ENCODE measurements around the genes POM121 and TBL2.

- RRBS, result no CpG with 5 or more reads among the region's 5 CpGs
Measured at GRCh38 chr7:70140640-70141459, 542.6 kb downstream of the AUTS2 start.

DNA sequence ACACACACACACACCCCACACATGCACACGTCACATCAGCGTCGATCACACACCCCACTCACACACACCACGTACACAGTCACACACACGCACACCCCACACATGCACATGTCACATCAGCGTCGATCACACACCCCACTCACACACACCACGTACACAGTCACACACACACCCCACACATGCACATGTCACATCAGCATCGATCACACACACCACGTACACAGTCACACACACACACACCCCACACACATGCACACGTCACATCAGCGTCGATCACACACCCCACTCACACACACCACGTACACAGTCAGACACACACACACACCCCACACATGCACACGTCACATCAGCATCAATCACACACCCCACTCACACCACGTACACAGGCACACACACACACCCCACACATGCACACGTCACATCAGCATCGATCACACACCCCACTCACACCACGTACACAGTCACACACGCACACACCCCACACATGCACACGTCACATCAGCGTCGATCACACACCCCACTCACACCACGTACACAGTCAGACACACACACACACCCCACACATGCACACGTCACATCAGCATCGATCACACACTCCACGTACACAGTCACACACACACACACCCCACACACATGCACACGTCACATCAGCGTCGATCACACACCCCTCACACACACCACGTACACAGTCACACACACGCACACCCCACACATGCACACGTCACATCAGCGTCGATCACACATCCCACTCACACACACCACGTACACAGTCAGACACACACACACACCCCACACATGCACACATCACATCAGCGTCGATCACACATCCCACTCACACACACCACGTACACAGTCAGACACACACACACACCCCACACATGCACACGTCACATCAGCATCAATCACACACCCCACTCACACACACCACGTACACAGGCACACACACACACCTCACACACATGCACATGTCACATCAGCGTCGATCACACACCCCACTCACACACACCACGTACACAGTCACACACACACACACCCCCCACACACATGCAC is 635.4 kb upstream of the GALNT17 start:
- RRBS, result no CpG with 5 or more reads among the region's 44 CpGs

- RRBS, result no CpG with 5 or more reads among the region's 7 CpGs
Measured at GRCh38 chr7:70568470-70569133, 563.3 kb upstream of the GALNT17 start.

GRCh38 chr7:70590294-70590865 is 541.6 kb upstream of the GALNT17 start:
- RRBS, result no CpG with 5 or more reads among the region's 10 CpGs

GRCh38 chr7:70595664-70597064 is 535.8 kb upstream of the GALNT17 start:
- RRBS, result 1% methylated on average over 38 of the region's 94 CpGs

DNA sequence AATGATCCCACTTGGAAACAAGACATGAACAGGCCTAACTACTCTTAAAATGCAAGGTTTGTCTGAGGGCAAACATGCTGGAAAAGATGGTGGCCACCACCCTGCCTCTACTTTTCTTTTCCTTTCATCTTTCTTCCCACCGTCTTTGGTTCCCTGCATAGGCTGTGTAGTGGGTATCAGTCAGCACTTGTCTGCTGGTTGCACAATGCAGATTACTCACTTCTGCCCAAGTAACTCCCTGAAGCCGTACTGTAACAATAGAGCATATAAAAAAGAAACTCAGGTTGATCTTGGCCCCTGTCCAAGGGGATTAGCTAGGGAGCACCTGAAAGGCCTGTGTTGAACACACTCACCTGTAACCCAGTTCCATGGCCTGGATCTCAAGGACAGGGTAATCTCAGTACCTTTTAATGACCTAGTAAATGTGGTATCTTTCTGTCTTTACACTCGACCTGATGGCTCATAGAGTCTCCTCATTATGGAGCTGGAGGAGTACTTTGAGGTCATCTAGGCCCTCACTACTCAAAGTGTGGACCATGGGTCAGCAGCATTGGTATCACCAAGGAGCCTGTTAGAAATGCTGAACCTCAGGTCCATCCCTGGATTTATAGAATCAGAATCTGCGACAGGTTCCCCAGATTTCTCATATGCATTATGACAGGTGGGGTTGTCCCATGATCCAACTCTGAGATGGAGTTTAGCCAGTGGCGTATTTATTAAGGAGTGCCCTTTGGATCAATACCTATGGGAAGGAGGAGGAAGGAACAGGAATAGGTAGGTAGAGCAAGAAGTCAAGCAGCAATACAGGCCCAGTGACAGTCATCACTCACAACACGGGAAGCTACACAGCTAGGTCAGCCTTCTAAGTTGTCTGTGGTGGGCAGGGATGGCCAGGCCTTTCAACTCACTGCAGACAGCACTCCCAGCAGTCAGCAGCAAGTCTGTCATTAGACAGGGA is 532.7 kb upstream of the GALNT17 start:
- RRBS, result no CpG with 5 or more reads among the region's 6 CpGs

GRCh38 chr7:70660144-70660382 is 471.9 kb upstream of the GALNT17 start:
- RRBS, result no CpG with 5 or more reads among the region's 2 CpGs

- RRBS, result no CpG with 5 or more reads among the region's 8 CpGs
Measured at GRCh38 chr7:70717434-70717919, 414.5 kb upstream of the GALNT17 start.

- RRBS, result no CpG with 5 or more reads among the region's 6 CpGs
Measured at GRCh38 chr7:71237680-71238395, 105.9 kb downstream of the GALNT17 start.

GRCh38 chr7:72336504-72337514 is 75.3 kb downstream of the CALN1 start:
- RRBS, result 1% methylated on average over 20 of the region's 113 CpGs

- RRBS, result no CpG with 5 or more reads among the region's 26 CpGs
Measured at GRCh38 chr7:72337515-72338114, 74.5 kb downstream of the CALN1 start.

GRCh38 chr7:72682553-72683218 is 145.3 kb downstream of the TYW1B start:
- RRBS, result no CpG with 5 or more reads among the region's 7 CpGs

- RRBS, result no CpG with 5 or more reads among the region's 4 CpGs
Measured at GRCh38 chr7:72840344-72840658, 12.3 kb upstream of the TYW1B start.

- RRBS, result under 1% methylated on average over 21 of the region's 68 CpGs
Measured at GRCh38 chr7:72924336-72925288, at the start of gene POM121. POM121 (plus strand) TSS chr7:72925095.

GRCh38 chr7:73357777-73358976 is 30.2 kb downstream of the FKBP6 start:
- RRBS, result 77% methylated on average over 2 of the region's 33 CpGs

GRCh38 chr7:73428865-73429403 is 4.6 kb upstream of the FZD9 start:
- RRBS, result 21% methylated on average over 4 of the region's 17 CpGs

GRCh38 chr7:73508226-73508703 is 13.8 kb downstream of the BAZ1B start:
- RRBS, result no CpG with 5 or more reads among the region's 5 CpGs

DNA sequence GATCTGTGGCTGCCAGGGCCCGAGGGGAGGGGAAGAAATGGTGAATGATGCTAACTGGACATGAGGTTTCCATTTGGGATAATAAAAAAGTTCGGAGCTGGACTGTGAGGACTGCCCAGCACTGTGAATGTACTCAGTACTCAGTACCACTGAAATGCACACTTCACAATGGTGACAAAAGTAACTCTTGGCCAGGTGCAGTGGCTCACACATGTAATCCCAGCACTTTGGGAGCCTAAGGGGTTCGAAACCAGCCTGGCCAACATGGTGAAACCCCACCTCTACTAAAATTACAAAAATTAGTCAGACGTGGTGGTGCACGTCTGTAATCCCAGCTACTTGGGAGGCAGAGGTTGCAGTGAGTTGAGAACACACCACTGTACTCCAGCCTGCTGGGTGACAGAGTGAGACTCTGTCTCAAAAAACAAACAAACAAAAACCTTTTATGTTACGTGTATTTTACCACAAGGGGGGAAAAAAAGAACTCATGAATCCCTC is 13.1 kb upstream of the BAZ1B start:
- RRBS, result no CpG with 5 or more reads among the region's 6 CpGs

DNA sequence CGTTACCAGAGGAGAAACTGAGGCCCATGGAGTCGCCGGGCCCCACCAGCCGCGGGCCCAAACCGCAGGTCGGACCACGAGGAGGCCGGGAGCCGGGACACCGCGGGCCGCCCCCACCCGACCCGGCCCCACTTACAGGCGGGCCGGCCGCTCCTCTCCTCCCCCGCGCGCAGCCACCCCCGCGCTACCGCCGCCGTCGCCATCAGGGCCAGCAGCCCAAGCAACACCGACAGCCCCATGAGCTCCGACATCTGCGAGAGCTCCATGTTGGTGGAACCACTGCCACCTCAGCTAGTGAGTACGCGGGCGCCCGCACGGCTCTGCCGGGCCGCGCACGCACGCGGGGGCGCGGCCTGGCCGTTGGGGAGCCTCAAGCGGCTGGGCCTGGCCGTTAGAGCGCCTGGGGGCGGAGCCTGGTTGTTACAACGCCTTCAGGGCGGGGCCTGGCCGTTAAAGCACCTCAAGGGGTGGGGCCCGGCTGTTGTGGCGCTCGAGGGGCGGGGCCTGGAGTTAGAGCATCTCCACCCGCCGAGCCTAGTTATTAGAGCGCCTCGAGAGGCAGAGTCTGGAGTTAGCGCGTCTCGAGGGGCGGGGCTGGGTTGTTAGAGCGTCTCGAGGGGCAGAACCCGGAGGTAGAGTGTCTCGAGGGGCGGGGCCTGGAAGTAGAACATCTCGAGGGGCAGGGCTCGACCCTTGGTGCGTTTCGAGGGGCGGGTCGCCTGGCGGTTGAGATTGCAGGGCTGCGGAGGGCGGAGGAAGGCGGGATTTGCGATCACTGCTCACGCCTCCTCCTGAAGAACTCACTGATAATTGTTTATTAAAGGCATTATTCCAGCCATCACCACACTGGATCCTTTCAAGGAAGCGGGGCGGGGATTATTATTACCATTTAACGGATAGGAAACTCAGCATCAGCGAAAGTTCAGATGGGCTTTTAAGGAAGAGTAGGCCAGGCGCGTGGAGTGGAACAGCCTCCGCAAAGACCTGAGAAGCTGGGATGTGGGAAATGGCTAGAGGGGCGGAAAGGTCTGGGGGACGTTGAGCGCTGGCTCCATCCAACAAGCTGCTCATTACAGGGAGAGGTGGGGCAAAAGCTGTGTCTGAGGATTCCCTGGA is at the start of gene TBL2:
TSS of gene TBL2 (minus strand) at position 296 of the 1,116 bp plus-strand sequence.
- RRBS, result 2% methylated on average over 8 of the region's 90 CpGs

GRCh38 chr7:73652510-73653189 is 15.0 kb upstream of the VPS37D start:
- RRBS, result no CpG with 5 or more reads among the region's 14 CpGs

All from renal cortical epithelial cell (primary cell).